H9 (cell line): ENCODE measurements around the genes TNS1 and GPBAR1.

DNA sequence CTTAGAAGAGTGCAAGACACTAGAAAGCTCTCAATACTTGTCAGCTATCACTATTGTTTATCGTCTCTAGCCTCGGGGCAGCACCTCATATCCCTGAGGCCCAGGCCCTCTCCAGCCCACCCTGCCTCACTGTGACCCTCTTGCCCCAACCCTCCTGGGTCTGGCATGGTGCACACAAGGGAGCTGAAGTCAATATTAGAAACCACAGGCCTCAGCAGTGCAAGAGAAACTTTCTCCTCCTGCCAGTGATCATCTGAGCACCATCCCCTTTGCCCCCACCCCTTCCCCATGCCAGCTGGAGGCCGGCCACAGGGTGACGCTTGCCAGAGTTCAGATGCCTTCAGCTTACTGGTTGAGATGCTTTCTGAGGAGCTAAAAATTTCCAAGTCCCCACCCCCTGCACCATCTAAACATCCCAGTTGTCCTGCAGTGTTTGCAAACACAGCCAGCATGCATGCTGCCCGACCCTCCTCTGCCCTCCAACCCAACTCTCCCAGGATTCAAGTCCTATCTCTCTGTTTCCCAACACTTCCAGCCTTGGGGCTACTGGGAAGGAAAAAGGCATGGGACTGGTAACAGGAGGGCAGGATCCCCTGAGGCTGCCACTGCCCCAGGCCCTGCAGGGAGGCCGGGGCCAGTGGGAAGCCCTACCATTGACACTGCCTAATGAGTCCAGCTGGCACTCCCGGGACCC is 92.7 kb downstream of the TNS1 start:
- PRO-cap: no peak

- PRO-cap: no peak
Observed at GRCh38 chr2:217938864-217939448, 63.8 kb downstream of the TNS1 start.

GRCh38 chr2:217943232-217944449 is 59.2 kb downstream of the TNS1 start:
- PRO-cap: unidirectional peak, minus-strand start at chr2:217944066

GRCh38 chr2:217983333-217983942 is 19.4 kb downstream of the TNS1 start:
- PRO-cap: no peak

DNA sequence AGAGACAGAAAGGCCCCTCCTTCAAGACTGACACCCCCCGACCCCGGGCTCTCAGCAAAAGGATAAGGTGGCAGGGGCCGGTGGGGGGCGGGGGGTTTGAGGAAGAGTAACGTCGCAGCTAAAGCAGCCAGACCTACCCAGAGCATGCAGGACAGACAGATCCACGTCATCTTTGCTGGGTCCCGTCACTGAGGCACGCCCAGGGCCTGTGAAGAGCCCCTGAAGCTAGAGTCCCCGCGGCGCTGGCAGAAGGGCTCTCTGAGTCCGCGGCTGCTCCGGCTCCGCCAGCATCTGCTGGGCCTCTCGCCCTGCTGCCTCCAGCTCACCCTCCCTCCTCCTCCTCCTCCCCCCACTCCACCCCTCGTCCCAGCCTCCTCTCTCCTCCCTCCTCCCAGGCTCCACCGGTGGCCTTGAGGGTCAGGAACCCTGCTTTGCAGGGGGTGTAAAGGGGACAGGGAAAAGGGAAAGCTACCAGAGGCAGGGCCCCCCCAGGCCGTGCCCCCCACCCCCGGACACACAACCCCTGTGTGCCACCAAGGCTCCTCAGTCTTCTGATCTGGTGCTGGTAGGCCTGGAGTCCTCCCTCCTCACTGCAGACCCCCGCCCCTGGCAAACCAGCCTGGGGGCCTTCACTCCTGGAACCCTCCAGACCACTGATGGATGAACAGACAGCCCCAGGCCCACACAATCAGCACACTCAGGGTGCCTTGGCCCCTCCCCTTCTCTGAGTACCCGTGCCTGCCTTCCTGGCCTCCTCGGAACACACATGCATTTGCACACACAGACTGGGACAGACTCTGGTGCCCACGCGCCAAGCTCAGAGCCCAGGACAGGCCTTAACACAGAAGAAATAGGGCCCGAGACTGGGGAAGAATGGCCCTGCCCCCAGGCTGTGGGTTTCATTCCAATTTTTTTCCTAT is at the start of gene TNS1:
Gene TNS1, minus strand, starts transcription at position 293 of the 920 bp plus-strand sequence.
- PRO-cap: no peak

DNA sequence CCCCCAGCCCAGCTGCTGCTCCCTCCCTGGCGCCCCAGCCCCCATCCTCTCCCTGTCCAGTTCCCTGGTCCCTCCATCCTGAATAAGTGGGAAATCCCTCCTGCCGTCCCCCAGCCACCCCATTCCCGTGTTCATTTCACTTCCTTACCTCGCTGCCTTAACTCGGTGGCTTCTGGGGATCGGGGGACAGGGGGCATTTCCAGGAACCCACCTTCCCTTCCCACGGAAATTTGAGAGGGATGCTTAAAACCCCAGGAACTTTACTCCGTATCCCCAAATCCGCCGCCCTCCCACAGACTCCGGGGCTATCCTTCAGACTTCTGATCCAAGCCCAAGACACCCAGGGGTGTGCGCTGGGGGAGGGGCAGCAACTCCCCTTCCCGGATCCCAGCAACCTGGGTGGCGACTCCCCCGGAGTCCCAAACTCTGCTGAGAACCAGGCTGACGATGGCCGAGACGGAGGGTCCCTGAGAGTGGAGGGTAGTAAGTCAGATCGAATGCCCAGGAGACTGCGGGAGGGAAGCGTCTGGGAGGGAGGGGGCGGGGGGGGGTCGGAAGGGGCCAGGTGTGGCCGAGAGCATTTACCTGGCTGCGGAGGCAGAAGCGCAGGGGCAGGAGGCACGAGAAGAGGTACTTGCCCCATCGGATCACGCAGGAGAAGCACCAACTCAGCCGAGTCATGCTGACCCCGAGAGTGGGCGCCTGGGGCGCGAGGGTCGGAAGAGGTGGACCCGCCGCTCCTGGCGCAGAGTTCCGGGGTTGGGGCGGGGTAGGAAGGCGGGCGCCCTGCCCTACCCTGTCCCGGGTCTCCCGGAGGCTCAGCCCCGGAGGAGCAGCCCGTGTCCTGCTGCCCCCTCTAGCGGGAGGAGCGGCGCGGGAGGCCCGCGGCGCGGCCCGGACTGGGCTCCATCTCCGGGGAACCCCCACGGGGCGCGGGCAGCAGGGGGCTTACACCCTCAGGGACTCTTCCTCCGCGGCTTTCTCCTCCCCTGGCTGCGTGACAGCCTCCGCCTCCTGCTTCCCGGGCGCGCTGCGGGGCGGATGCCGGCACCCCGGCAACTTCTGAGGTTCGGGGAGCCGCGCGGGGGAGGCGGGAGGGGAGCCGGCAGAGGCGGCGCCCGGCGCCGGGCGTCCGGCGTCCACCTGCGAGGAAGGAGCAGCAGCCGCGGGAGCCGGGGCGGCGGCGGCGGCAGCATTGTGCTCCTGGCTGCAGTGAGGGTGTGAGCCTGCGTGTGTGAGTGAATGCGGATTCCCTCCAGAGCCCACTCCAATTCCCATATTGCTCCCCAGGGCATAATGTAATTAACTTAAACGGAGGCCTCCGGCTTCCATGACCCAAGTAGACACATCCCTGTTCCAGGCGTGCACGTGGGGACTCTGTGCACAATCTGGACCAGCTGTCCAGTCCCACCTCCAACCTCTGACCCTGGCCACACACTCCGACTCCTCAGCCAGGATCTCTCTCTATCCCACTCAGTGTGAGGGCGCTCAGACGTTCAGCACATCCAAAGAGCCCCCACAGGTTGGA is 7.3 kb upstream of the TNS1 start:
- PRO-cap: no peak

DNA sequence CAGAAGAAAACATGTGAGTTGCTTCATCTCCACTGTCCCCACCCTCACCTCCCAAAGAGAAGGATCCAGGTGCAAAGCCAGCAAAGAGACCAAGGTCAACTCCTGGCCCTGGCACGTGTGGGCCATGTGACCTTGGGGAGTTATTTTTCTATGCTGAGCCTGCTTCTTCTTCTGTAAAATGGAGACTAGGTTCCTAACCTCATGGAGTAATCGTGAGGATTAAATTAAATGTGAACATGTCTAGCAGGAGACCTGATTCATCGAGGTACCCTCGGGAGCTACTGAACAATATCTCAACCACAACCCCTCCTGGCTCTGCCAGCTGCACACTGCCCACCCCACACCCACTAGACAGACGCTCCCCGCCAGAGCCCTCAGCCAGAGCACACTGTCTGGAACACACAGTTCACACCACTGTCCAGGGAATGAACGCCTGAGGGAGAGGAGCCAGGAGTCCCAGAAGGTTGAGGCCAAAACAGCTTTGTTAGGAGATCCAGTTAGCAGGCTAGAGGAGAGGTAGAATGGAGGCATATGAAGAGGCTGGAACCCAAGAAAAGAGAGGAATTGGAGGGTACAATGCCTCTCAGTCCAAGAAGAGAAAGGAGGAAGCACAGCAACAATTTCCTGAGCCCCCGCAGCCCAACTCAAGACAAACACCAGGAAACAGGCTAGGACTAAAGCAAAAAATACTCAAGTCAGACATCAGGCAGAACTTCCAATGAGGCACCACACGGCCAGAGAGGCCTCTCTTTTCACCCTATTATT is 14.9 kb upstream of the TNS1 start:
- PRO-cap: no peak

- PRO-cap: no peak
Observed at GRCh38 chr2:218021610-218022117, 18.9 kb upstream of the TNS1 start.

DNA sequence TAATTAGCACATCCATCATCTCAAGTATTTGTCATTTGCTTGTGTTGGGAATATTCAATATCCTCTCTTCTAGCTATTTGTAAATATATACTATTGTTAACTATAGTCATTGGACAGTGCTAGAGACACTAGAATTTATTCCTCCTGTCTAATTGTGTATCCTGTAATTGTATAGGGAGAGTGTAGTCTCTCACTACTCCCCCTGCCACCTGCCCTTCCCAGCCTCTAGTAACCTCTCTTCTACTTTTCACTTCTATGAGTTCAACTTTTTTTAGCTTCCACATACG is 23.0 kb upstream of the RUFY4 start:
- PRO-cap: no peak

DNA sequence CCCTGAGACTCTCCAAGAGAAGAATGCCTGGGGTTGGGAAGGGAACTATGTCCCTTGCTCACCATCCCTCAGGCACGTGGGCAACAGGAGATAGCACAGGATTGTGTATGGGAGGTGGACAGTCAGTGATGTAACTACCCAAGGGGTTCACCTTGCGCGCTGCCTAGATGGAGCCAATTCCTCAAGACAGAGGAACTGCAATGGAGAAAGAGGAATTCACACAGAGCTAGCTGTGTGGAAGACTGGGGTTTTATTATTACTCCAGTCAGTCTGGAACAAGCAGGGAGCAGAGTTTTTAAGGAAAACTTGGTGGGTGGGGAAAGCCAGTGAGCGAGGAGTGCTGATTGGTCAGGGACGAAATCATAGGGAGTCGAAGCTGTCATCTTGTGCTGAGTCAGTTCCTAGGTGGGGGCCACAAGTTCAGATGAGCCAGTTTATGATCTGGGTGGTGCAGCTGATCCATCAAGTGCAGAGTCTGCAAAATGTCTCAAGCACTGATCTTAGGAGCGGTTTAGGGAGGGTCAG is 13.9 kb upstream of the CXCR1 start:
- PRO-cap: no peak

DNA sequence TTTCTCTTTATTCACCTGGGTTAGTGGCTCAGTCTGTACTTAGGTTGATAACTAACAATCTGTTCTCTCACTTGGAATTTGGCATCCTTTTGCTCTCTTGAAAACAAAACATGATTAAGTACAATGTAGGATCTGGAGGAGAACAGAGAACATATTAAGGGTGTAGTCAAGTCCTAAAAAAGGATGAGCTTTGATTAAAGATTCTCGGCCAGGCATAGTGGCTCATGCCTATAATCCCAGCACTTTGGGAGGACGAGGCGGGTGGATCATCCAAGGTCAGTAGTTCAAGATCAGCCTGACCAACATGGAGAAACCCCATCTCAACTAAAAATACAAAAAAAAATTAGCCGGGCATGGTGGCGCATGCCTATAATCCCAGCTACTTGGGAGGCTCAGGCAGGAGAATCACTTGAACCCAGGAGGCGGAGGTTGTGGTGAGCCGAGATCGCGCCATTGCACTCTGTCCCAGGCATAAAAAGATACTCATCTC is 16.7 kb downstream of the ARPC2 start:
- PRO-cap: no peak

GRCh38 chr2:218246161-218246360 is 14.8 kb upstream of the GPBAR1 start:
- PRO-cap: no peak

DNA sequence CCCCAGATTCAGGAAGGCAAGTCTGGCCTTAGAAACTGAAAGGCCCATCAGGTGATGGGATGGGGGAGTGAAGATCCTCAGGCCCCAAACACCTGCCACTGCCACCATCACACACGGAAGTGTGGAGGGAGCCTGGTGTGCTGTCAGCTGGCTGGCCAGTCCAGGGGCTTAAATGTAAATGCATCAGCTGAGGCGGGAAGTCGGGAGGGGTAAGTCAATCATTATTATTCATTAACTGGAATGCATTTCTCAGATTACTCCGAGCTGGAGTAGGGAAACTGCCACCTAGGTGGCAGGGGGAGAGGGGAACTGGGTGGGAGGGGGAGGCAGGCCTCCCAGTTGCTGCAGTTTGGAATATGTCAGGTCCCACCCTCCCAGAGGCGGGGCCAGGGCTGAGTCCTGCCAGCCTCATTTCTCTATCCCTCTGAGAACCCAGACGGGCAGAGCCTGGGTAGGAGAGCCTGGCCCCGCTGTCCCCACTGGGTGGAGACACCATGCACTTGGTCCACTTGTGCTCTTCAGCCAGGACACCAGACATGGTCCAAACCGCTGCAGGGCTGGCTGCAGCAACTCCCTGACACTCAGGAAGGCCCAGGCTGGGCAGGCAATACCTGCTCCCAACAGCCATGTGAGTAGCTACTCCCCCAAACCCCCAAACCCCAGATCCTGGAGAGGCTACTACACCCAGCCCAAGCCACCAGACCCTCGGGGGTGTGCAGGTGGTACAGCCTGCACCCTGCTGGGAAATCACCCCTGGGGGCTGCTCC is at the start of gene GPBAR1:
Gene GPBAR1, plus strand, starts transcription at position 427 of the 767 bp plus-strand sequence.
- PRO-cap: bidirectional peak, plus-strand start at position 427 of the sequence, minus-strand start at position 123 of the sequence

- PRO-cap: no peak
Observed at GRCh38 chr2:218278544-218278910, 8.2 kb downstream of the PNKD start.

DNA sequence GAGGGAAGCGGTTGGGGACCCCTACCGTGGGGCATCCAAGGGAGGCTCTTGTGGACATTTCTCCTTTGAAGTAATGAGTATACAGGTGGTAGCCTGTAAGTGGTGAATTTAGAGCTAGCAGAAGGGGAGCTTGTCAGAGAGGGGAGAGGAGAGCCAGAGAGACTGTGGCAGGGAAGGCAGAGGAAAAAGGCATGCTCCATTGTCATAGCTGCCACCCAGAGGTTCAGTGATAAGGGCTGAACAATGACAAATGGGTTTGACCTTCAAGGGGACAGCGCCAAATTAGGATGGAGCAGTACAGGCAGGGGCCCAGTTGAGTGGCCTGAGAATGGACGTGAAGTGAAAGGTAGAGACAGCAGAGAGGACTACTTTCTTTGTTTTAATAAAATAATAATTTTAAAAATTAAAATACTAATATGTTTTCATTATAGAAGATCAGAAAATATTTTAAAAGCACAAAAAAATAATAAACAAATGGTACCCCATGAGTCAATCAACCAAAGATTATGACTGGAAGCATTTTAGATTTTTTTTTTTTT is 15.4 kb upstream of the TMBIM1 start:
- PRO-cap: no peak

DNA sequence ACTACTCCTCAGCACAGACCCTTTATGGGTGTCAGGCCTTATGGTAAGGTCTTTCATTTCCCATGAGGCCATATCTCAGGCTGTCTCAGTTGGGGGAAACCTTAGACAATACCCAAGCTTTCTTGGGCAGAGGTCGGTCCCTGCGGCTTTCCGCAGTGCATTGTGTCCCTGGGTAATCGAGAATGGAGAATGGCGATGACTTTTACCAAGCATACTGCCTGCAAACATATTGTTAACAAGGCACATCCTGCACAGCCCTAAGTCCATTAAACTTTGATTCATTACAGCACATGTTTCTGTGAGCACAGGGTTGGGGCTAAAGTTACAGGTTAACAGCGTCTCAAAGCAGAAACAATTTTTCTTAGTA is 19.5 kb upstream of the TMBIM1 start:
- PRO-cap: no peak

- PRO-cap: no peak
Observed at GRCh38 chr2:218345731-218346341, 10.8 kb upstream of the CATIP start.

DNA sequence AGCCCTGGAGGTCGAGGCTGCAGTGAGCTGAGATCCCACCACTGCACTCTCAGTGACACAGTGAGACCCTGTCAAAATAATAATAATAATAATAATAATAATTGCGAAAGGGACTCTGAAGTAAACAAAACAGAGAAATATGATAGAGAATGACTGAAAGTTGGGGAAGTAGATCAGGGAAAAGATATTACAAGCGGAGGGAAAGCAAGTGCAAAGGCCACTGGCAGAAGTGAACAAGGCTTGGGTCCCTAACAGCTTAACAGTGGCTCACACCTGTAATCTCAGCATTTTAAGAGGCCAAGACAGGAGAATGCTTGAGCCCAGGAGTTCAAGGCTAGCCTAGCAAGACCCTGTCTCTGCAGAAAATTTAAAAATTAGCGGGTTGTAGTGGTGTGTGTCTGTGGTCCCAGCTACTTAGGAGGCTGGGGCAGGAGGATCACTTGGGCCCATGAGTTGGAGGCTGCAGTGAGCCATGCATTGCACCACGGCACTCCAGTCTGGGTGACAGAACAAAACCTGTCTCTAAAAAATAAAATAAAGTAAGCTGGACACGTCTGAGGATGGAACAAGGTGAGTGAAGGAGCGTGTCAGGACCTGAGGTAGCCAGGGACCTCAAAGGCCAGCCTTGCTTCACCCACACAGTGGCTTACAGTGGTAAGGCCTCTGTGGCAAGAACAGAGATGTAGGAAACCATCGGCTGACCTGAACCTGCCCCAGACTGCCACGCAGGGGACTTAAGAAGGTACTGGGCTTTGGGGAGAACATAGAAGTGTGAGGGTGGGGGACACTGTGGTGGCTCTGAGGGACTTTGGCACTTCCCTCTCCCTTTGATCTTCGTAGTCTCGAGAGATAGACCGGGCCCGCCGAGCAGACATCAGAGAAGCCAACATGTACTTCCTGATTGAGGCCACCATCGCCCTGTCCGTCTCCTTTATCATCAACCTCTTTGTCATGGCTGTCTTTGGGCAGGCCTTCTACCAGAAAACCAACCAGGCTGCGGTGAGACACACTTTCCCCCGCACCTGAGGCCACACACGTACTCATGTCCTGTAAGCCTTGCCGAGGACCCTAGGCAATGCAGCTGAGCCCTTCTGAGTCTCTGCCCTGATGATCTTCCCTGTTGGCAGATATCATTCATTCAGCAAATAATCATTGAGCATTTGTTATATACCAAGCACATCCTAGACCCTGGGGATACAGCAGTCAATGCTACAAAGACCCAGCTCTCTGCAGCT is 7.4 kb downstream of the SLC11A1 start:
- PRO-cap: no peak

DNA sequence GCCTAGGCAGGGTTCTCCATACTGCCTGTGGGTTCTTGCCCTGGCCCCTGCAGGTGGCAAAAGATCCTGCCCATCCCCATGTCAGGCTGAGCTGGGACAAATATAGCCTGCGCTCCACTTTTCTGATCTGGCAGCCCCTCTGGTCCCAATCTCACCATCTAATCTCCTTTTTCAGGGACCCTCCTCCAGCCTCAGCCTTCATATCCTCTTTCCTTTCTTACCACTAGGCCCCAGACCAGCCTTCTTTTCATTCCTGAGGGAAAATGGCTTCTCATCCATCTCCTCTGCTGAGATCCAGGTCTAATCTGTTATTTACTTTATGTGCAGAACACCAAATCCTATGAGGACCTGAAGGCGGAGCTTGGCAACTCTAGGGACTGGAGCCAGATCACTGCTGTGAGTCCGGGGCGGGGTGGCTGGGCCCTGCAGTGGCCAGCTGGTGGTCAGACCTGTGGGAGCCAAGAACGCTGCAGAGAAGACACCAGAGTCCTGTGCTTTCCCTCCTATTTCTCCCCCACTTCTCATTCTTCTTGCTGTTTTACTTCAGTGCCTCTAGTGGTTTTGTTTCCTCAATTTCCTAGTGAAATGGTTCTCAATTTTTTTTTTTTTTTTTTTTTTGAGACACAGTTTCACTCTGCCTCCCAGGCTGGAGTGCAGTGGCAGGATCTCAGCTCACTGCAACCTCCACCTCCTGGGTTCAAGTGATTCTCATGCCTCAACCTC is 19.6 kb downstream of the VIL1 start:
- PRO-cap: no peak

DNA sequence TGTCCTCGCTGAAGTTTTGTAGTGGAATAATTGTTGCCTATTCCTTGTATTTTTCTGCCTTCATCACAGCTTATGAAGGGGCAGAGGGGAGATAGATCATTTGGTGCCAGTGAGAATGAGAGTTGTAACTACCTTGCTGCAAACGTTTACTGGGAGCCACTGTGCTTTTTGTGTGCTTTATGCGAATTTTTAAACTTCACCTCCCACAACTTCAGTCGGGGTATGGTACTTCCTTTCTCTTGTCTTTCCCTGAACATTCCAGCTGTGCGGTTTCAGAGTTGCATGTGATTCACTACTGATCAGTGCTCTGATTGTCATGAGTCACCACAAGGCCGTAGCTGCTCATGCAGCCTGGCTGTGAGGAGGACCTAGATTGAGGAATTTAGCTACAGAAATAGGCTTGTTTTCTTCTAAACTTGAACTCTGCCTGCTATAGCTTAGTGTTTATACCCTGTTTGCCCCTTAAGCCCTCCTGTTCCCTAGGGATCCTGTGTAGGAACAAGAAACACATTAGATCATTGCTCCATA is 20.9 kb downstream of the TTLL4 start:
- PRO-cap: bidirectional peak, plus-strand start at position 327 of the sequence, minus-strand start at position 260 of the sequence